Frontal cortex (tissue), 2 donors: ENCODE results near the genes DSPP and DMP1.

- RAMPAGE, long total RNA = no peak
Measured at GRCh38 chr4:86074949-86075405, 284.9 kb downstream of the MAPK10 start.

DNA sequence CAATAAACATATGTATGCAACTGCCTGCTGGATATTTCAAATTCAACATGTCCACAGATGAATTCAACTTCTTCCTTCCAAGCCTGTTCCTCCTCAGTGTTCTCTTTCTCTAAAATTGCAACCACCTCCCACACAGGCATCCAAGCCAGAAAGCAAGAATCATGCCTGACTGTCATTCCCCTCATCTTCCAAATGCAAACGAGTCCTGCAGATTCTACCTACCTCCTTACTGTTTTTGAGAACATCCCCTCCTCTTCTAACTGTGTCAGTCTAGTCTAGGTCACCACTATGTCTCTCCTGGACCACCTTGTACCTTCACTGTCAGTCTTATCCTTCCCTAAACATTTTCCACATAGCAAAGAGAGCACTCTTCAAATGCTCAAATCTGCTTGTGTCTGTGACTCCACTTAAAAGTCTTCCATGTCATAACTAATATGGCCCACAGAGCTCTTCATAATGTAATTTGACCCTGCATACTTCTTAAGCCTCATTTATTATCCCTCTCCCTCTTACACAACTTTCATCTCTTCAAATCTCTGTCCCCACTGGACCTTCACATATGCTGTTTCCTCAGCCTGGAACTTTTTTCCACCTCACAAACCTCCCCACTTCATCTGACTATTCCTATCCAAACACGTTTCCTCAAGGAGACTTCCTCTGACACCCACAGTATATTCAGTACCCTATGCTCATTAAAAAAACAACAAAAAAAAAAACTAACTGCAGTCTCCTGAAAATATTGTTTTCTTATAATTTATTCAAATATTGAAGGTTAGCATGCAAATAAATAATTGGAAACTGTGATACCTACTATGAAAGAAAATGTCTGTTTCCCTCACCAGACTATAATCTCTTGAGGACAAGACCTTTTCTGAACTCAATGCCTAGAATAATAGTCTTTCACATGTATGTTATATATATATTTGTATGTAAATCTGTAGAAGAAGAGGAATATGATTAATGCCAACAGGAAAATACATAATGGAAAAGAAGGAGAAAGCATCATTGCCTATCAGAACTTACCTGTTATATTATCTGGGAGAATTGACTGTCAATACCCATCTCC, 25.5 kb downstream of the MAPK10 start:
- RAMPAGE, long total RNA = no peak

DNA sequence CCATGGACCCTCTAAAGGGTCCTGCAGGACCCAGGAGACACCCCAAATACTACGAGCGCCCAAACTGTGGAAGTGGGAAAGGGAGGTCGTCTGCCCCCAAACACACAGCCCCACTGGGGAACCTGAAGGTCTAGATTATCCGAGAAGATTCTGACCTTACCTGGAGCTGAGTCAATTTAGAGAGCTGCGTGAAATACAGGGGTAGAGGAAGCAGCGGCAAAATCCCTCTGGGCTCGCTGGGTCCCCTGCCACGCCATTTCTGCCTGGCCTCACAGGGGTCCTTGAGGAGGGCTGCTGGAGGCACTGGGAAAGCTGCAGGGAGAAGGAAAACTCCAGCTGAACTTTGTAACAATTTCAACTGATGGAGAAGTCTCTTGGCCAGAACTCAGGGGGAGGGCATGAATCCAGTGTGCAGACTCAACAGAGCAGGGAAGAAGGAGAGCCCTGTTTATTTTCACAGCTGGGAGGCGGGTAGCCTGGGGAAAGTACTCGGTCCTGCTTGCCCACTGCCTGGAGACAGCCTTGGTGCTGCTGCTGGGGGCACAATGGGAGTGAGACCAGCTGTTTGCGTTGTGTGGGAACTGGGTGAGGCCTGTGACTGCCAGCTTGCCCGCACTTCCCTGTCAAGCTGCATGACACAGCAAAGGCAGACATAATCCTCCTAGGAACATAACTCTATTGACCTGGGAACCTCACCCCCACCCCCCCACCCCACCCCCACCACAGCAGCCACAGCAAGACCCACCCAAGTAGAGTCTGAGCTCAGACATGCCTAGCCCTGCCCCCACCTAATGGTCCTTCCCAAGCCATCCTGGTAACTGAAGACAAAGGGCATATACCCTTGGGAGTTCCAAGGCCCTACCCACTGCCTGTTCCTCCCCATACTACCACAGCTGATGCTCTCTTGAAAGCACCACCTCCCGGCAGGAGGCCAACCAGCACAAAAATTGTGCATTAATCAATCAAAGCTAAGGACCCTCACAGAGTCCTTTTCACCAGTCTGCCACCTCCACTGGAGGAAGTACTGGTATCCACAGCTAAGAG, 93.3 kb upstream of the MAPK10 start:
- RAMPAGE, long total RNA = no peak

DNA sequence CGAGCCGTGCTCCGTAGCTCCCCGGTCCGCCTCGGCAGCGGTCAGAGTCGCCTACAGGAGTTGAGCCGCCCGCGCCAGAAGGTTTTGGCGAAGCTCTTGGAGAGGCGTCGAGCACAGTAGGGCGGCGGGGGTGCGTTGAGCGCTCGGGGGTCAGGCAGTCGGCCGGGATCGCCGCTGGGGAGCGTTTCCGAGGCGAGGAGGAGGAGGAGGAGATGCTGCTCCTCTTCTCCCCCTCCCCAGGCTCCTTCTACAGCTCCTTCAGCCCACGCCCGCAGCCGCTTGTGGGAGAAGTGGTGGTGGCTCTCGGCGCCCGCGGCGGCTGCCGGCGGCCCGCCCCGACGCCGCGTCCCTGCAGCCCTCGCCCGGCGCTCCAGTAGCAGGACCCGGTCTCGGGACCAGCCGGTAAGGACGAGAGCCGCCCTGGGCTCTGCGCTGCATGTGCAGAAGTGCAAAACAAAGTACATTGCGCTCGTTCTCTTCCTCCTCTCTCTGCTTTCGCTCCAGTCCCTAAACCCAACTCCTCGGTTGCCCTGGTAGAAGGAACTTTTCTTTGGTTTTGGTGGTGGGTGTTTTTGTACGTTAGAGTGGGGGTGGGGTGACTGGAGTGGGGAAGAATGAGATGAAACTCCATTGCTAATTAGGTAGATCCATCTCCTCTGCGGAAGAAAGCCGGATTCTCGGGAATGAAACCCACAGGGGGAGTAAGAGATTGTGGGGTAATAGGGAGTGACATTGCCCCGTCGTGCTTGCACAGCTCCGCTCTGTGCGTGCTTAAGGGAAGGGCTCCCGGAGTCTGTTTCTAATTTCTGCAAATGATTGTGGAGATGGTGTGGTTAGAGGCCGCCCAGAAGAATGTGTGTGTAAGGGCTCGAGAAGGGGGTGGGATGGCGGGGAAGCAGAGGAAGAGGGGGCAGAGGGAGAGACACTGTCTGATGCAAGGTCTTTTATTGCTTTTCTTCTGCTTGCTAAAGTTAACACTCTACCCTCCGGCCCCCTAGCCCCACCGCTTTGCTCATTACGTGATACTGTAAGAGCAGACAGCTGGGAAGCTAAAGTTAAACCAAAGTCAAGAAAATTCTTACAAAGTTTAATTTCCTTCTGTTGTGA, 626 bp downstream of the PTPN13 start:
- RAMPAGE, long total RNA = no peak

- RAMPAGE, long total RNA = no peak
Measured at GRCh38 chr4:86849872-86850172, 638 bp upstream of the SLC10A6 start.

GRCh38 chr4:87017472-87018517, 83.0 kb downstream of the AFF1 start:
- RAMPAGE, long total RNA = no peak

DNA sequence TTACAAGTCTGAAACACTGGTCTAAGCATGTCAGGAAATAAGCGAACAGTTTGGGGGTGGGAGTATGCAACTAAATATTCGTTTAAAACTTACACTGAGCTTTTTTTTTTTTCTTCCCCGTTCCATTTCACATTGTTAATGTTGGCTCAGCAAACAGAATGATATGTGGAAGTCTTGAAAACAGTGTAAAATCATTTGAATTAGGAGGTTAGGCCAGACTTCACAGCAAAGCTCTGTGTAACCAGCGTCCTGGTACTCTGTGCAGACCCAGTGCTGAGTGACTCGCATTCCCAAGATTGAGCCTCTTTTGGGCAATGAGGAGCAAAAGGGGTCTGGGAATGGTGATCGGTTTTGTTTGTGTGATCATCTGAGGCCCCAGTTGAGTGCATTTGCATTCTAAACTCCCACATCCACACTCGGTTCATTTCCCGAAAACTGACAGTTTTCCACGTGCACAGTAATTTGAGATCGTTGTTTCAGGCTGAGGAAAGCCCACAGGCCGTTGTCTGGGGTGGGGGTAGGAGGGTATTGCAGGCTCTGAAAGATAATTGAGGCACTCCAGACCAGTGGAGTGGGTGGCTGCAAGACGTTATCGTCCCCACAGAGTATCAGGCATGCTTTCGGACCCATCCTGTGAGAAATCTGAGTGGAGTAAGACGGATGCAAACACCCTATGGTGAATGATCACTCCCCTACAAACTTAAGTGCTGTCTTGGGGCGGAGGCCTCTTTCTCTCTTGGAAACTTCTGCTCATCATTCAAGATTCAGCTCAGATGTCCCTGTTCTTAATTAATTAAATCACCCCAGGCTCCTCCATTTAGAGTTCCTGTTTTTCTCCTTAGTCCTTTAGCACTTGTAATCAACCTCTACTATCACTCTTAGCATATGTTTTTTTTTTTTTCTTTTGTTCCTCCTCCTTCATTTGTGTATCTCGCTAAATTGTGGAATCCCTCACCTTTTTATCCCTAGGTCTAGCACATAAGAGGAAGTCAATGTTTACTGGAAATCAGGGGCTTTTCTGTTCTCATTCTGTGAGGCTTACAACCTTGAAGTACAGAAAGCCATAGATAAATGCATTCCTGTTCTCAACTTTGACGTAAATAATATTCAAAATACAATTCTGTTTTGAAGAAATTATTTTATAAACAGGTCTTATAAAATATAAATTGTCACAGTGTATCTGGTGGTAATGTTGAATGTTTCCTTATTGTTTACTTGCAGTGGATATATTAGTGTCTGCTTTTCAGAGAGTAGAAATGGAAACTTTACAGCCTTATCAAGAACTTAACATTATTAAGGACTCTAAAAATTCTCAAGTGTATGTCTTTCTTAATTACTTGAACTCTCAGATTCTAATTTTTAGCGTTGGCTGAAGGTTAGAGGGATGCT, 96.2 kb downstream of the AFF1 start:
- RAMPAGE, long total RNA = no peak

DNA sequence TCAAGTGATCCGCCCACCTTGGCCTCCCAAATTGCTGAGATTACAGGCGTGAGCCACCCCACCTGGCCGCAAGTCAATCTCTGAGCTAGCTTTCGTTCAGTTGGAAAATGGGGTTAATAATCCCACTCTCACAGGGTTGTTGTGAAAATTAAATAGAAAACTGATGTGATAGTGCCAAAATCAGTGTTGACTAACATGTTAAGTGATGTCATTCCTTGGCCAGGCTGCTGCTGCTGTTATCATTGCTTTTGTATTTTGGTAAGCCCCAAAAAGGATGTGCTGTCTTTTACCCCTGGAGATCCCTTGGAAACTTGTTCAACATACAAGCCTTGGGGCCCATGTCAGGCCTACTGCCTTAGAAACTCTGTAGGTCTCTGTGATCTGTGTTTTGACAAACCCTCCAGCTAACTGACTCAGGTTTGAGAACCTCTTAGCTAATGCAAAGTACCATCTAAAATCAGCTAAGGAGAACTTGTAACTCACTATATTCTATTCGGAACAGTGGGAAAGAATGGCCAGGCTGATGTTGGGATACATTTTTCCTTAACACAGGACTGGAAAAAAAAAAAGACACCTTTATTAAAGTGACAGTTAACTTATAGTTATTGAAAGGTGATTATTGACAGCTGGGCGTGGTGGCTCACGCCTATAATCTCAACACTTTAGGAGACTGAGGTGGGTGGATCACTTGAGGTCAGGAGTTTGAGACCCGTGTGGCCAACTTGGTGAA, 106.5 kb downstream of the AFF1 start:
- RAMPAGE, long total RNA = no peak

GRCh38 chr4:87120347-87121230, 99.8 kb downstream of the KLHL8 start:
- RAMPAGE, long total RNA = no peak

- RAMPAGE, long total RNA = no peak
Measured at GRCh38 chr4:87134098-87134730, 86.2 kb downstream of the KLHL8 start.

- RAMPAGE, long total RNA = no peak
Measured at GRCh38 chr4:87321765-87322471, 764 bp downstream of the HSD17B13 start.

DNA sequence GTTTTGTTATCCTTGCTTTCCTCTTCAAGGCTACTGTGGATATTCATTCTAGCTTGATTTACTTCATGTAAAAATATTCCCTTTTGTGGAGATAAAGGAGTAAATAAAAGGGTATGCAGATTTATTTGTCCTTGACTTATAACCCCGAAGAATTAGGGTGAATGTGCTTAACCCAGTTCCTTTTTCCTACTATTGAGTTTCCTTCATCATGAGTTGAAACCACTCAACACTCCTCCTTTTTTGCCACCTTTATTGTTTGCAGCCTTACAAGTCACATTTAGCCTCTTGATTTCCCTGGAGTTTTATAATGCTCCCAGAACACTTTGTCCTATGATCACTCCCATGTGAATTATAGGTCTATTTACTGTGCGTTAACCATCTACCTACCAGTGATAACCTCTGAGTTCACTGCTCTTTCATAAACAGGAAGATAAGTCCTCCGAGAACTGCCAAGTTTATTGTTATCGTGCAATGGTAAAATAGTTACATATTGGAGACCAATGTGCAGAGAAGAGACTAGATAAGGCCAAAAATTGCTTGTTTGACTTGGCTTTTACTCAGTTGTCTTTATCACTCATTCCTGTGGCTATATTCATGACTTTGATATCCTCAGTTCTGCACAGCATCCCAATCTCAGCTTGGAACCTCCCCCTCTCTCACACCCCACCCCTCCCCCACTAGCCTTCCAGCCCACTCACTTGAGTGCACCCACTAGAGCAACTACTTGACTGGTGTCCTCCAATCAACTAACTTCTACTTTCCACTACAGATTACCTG, 13.0 kb upstream of the NUDT9 start:
- RAMPAGE, long total RNA = no peak

DNA sequence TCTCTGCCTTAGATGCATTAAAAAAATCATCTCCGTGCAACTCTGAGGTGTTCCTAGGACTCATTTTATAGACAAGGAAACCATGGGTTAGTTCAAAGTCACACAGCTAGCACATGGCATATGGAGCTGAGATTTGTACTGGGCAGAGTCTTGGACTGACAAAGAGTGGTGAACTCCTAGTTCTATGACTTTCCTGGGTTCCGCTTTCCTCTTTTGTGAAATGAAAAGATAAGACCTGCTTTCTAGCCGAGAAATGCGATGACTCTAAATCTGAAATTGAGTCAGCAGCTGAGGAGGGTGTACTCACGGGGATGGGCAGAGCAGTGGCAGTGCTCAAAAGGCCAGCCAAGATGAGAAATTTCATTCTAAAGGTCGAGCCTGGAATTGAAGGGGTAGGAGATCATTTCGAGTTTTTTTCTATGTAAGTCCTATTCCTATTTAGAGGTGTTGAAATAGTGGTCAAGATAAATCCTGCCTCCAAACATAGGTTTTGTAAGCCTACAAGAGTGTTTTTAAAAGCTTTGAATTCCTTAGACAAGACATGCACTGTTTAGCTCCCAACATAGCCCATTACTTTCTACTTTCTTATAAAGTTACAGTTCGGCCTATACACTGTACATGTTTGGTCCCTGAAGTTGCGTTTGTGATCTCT, 47.0 kb downstream of the NUDT9 start:
- RAMPAGE, long total RNA = no peak

DNA sequence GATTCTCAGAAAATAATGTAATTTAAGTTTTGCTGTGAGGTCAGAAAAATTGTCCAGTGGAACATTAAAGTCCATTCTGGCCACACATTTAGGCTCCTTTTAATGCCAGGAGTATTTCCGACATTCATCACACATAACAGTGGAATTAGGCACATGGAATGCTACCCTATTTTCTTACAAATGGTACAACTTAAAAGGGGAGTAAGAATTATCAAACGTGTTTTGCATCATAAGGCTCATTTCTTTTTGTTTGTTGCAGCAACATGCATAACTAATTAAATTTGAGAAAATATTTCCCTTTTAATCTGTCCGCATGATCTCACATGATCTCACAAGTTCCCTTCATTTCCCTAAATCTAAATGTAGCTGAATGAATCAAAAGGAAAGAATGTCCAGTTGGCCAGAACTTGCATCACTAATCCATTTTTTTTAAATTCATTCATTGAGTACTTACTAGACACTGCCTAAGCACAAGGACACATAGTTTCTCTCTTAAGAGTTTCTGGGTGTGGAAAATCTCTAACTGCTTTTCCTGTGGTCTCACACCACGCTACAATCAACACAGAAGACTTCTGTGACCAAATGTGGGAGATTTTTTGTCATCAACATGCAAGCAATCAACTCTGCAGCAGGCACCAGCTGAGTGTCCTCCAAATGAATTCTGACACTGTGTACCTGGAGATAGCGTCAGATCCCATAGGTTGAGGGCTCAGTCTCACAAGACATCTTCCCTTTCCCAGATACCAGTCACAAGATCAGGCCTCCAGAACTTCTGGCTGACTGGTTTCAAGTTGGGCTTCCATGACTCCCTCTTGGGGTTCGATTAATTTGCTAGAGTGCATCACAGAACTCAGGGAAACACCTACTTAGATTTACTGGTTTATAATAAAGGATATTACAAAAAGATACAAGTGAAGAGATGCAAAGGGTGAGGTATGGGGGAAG, 21.9 kb downstream of the SPARCL1 start:
- RAMPAGE, long total RNA = no peak

GRCh38 chr4:87525194-87526000, 3.8 kb downstream of the SPARCL1 start:
- RAMPAGE, long total RNA = no peak

- RAMPAGE, long total RNA = no peak
Measured at GRCh38 chr4:87527713-87528435, 1.3 kb downstream of the SPARCL1 start.

DNA sequence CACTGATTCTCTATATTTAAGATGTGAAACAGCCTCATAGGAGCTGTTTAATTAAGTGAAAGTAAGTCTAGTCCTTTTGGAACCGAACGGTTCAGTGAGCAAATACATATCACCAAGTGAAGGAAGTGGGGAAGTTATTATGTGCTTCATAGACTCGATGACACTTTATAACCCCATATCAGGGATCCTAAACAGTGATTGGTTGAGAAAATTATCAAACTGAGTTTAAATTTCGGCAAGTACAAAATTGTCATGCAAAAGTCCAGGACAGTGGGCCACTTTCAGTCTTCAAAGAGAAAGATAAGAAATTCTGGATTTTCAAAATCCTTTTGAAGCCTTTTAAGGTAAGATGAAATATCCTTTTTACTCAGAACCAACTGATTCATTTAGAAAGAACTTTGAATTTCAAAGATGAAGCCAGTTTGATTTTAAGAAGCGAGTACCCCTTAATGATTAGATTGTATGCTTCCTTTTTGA, at the start of gene DSPP:
TSS of gene DSPP (plus strand) at position 253 of the 477 bp plus-strand sequence.
- RAMPAGE, long total RNA = no peak

DNA sequence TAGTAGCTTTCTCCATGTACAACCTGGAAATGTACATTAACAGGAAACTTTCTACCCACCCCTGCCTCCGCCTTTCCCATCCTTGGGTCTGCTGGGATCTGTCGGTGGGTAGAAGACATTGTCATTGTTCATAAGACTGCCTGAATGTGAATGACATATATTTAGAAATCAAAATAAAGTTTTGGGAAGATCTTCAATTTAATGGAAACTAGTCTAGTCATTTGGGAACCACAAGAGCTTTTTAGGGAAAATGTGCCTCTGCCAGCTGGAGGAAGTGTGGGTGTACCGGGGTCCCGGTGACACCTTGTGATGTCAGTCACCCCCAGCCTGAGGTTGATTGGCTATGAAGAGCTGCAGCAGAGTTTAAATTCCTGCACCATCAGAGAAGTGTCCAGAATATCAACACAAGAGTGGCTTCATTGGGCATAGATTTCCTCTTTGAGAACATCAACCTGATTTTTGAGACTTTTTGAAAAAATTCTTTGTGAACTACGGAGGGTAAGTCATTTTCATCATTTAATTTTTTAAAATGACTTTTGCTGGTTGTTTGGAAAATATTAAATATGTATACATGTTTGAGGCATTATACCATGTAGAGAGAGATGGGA, at the start of gene DMP1:
TSS of gene DMP1 (plus strand) at position 394 of the 608 bp plus-strand sequence.
- RAMPAGE, long total RNA = no peak

DNA sequence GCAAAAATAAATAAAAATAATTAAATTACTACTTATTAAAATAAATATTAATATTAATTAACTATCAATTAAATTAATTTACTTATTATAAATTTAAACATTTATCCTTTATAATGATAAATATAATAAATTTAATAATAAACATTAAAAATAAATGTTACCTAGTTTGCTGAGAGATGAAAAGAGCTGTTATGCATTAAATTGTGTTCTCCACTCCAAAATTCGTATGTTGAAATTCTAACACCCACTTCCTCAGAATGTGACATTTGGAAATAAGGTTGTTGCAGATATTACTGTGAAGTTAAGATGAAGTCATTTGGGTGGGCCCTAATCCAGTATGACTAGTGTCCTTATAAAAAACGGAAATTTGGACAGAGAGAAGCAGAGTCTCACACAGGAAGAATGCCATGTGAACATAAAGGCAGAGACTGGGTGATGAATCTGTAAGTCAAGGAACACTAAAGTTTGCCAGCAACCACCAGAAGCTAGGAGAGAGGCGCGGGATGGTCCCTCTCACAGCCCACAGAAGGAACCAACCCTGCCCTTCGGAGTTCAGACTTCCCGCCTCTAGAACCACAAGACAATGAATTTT, 67.1 kb upstream of the IBSP start:
- RAMPAGE, long total RNA = no peak

DNA sequence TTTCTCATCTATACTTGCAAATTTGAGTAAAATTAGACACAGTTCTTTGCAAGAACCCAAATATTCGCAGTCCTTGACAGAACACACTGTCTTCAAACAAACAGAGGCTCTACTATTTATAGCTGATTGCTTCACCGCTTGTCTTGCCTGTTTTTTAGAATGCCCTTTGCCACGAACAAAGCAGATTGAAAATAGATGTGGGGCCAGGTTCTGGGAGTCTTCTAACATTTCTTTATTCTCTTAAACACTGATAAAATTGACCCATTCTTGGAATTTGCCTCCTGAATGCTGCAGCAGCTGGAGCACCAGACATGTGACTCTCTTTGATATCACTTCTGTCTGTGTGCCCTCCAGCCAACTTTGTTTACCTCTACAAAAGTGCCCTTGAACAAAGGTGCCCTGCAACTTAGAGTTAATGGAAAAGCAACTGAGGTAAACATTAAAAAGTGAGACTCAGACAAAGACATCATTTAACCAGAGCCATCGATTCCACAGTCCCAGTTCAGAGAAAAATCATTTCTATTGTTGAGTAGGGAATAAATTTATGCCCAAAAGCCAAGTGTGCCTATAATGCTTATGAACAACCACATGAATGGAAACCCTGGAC, 64.2 kb upstream of the SPP1 start:
- RAMPAGE, long total RNA = no peak